Bronchus fibroblast of lung (primary cell): ENCODE measurements around a stretch of chr5.

GRCh38 chr5:14806281-14807044, 65.1 kb downstream of the ANKH start:
- RAMPAGE, long total RNA = no peak

DNA sequence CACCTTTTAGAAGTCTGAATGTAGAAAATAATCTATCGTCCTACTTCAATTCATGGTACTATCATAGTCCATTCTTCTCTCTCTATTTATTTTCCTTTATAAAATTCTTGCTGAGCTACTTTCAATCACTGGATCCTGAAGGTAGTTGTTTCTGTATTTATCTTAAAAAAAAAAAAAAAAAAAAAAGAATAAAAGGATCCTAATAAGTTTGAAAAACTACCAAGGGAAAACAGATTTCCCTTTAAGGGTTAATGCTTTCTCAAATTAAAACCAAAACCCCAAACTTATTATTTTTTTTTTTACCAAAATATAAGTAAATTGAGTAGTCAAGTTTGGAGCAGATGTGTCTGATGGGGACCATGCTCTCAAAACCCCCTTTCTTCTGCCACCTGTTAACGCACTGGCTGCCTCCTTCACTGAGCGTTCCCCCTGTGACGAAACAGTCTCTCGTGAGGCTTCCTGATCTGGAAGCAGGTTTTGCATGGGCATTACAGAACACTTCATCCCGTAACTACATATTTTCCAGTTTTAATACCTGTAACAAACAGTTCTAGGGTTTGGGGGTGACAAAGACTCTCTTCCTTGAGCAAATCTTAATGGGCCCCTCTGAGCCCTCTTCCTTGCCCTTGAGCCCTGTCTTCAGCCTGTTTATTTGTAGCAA, 59.5 kb downstream of the ANKH start:
- RAMPAGE, long total RNA = no peak

DNA sequence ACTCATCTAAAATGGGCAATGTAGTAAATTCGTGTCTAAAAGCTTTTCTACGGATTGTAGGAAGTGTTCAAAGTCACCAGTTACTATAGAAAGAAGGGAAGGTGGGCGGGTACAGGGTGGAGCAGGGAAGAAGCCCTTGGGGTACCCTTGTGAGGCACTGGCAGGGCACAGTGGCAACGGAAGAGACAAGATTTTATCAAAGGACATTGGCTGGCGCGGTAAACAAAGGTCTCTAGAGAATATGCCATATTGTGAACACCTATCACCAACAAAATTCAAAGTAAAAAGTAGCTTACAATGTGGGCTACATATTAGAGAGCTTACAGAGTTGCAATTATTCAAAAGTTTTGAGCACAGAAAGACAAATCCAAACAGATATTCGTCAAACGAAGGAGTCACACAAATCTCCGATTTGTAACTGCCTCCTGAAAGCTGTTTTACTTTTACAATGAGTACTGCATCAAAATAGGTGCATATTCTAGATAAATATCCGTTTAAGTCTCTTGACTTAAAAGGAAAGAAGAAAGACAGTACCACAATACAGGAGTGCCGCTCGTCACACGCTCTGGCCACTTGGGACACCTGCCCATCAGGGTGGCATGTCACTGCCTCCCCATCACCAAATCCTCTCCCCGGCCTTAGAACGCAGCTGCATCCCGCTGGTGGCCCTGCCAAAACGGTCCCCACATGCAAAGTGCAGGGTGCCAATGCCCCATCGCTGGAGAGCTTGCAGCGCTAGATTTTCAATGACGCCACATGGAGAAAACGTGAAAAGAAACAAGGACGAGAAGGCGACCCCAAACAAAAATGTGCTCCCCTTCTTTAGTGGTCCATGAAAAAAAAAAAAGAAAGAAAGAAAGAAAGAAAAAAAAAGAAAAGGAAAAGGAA, 1.4 kb downstream of the ANKH start:
- RAMPAGE, long total RNA = no peak

GRCh38 chr5:15265821-15266174, 234.2 kb upstream of the FBXL7 start:
- RAMPAGE, long total RNA = no peak

- RAMPAGE, long total RNA = no peak
These were observed 2.2 kb downstream of the FBXL7 start for GRCh38 chr5:15502061-15502635.

- RAMPAGE, long total RNA = no peak
These were observed 53.8 kb downstream of the ZNF622 start for GRCh38 chr5:16411612-16412298.

DNA sequence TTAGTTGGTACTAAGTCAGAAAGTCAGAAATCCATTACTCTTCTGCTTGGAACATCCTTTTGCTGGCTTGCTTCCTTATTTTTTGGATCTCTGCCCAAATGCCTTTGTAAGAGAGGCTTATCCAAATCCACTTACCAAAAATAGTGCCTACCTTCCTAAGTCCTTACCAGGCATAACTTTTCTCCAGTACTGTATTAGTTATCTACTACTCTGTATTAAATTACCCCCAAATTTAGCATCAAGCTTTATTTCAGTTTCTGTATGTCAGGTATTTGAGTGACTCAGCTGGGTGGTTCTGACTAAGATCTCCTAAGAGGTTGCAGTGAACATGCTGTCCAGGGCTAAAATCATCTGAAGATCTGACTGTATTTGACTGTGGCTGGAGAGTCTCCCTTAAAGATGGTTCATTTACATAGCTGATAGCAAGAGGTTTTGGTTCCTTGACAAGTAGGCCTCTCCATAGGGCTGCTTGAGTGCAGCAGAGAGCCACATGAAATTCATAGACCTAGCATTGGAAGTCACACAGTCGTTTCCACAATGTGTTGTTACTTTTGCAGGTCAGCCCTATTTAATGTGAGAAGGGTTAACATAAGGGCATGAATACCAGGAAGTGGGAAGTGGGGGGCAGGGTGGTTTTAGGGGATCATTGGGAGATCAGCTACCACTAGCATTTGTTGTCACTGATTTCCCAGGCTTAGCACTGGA, 1.8 kb upstream of the ZNF622 start:
- RAMPAGE, long total RNA = no peak

- RAMPAGE, long total RNA = no peak
These were observed 70.7 kb upstream of the ZNF622 start for GRCh38 chr5:16536283-16536621.

GRCh38 chr5:16540273-16540897, 74.8 kb upstream of the ZNF622 start:
- RAMPAGE, long total RNA = no peak

DNA sequence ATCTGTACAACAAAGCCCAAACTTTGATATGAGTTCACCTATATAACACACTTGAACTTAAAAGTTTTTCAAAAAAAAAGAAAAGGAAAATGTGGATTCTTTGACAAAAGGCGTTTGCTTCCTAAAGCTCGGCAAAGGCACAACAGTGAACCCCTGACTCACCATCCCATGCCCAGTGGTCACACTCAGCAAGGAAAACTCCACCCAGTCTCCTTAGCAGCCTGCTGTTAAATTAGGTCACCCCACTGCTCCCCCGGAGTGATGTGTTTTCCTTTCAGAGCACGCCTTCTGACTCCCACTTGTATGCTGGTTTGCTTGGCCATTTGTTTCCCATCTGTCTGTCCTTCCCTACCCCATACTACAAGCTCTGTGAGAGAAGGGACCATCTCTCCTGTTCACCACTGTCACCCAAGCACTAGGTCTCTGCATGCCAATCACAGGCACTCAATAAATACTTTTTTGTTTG, 23.8 kb downstream of the RETREG1 start:
- RAMPAGE, long total RNA = no peak

- RAMPAGE, long total RNA = no peak
These were observed 10.0 kb upstream of the RETREG1 start for GRCh38 chr5:16626698-16627345.

- RAMPAGE, long total RNA = no peak
These were observed 86.0 kb upstream of the RETREG1 start for GRCh38 chr5:16702643-16703360.

DNA sequence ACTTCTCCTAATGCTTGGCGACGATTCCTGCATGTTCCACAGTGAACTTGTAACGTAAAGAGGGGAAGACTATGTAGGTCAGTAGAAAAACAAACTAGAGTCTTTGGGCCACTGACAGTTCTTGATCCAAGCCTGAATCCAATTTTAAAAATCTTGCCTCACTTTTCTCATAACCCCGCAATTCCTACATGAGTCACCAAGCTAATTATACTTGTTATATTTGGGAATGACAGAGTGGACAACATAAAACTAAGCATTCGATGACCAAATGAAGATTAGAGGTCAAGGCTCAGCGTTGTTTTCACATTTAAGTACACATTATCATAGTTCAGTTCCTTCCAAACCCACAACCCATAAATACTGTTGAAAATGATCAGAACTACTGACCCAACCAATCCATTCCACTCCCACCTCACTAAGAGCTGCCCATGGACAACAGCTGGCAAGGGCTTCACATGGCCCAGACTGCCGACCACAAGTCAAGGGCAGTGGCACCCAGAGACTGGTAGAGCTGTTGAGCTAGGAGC, 64.3 kb downstream of the MYO10 start:
- RAMPAGE, long total RNA = no peak

- RAMPAGE, long total RNA = no peak
These were observed 687 bp upstream of the BASP1 start for GRCh38 chr5:17216700-17217187.

GRCh38 chr5:17228749-17229238, 11.4 kb downstream of the BASP1 start:
- RAMPAGE, long total RNA = no peak

DNA sequence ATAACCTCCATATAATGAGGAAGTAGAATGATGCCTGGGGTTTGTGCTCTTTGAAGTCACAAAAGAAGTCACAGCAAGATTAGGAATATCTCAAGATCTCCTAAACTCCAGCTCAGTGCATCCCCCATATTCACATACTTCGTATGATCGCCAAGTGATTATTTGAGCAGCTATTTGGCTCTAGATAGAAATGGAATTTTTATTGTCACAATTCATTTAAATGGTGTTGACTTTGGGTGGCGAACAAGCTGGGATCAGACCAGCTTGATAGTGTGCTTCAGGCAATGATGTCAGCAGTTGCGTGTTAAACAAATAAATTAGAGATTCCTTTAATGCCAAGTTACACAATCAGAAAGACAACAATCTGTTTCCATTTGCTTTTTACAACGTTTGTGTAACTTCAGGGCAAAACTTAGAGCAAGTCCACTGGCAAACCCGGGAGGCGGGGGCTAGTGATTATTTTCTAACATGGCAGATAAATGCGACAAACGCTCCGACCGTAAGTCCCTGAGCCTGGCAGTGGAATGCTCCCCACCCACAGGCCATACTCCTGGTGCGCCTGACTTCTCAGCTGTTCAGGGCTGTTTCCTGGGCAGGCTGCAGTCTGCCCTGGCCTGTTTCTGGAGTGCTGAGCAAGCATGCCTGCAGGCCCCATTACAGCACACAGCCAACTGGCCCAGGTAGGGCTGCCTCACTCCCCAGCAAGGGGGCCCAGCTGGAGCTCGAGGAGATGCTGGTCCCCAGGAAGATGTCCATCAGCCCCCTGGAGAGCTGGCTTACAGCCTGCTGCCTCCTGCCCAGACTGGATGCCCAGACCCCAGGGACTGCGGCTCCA, 88.6 kb downstream of the BASP1 start:
- RAMPAGE, long total RNA = no peak

- RAMPAGE, long total RNA = no peak
These were observed 296.1 kb upstream of the H3Y1 start for GRCh38 chr5:17951608-17952278.

DNA sequence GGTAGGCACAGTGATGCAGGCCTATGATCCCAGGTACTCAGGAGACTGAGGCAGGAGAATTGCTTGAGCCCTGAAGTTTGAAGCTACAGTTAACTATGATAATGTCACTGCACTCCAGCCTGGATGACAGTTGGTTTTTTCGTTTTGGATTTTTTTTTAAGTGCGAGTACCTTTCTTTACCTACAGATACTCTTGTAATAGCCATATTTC, 863.5 kb upstream of the H3Y1 start:
- RAMPAGE, long total RNA = no peak

GRCh38 chr5:22212606-22213006, 640.5 kb downstream of the CDH12 start:
- RAMPAGE, long total RNA = no peak

DNA sequence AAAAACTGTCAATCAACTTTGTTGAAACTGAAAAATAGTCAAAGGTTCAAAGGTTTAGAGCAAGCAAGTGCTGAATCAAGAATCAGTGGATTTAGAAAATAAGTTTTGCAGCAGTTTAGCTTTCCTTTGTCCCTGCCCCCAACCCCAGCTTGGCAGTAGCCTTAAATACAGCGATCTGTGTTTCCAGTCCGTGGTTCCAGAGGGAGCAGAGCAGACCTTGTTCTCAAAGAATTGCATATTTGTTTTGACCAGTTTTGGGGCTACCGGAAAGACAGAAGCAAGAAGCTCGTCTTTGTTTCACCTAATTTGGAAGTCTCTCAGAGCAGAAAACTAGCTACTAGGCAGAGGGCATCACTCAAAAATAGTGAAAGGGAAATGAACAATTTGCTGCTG, 57.2 kb upstream of the PRDM9 start:
- RAMPAGE, long total RNA = no peak